Cerebral cortex (tissue), 2 donors: Measurements from ENCODE around the genes KERA and DCN.

GRCh38 chr12:89707435-89708426 lies 907 bp downstream of the ATP2B1 start:
- PRO-cap, 2 experiments: no peak in any of the 2 experiments

DNA sequence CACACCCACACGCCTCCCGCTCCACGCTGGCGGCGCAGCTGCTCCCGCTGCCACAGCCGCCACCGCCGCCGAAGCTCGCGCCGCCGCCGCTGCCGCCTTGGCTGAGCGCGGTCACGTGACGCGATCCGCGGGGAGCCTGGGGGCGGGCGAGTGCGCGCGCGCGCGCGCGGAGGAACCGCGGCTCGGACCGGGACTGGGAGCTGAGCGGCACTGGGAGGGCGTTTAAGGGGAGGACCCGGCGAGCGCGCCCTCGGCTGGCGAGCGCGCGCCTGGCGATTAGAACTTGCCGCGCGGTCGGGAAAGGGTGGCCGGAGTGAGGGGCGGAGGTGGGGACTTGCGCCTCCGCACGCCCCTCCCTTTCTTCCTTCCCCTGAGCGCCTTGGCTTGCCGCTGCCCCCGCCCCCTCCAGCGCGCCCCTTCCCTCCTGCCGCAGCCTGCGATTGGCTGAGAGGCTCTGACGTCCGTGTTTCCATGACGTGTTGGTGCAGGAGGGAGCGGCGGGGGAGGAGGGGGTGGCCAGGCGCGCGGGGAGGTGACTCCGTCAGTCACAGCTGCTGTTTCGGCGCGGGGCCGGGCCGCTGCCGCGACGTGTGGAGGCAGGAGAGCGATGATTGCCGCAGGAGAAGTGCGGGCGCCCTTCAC lies 730 bp upstream of the ATP2B1 start:
- PRO-cap, 2 experiments: peak in 2 of 2 experiments; most common plus-strand start position 163 of the sequence (in 1); most common minus-strand start position 64 of the sequence (in 1)

- PRO-cap, 2 experiments: no peak in any of the 2 experiments
Measured at GRCh38 chr12:90501798-90502154, 453.2 kb downstream of the CCER1 start.

- PRO-cap, 2 experiments: no peak in any of the 2 experiments
Measured at GRCh38 chr12:90980028-90980333, 24.8 kb downstream of the EPYC start.

GRCh38 chr12:91057719-91058304 lies at the start of gene KERA:
KERA (minus strand) TSS chr12:91058024.
- PRO-cap, 2 experiments: no peak in any of the 2 experiments

DNA sequence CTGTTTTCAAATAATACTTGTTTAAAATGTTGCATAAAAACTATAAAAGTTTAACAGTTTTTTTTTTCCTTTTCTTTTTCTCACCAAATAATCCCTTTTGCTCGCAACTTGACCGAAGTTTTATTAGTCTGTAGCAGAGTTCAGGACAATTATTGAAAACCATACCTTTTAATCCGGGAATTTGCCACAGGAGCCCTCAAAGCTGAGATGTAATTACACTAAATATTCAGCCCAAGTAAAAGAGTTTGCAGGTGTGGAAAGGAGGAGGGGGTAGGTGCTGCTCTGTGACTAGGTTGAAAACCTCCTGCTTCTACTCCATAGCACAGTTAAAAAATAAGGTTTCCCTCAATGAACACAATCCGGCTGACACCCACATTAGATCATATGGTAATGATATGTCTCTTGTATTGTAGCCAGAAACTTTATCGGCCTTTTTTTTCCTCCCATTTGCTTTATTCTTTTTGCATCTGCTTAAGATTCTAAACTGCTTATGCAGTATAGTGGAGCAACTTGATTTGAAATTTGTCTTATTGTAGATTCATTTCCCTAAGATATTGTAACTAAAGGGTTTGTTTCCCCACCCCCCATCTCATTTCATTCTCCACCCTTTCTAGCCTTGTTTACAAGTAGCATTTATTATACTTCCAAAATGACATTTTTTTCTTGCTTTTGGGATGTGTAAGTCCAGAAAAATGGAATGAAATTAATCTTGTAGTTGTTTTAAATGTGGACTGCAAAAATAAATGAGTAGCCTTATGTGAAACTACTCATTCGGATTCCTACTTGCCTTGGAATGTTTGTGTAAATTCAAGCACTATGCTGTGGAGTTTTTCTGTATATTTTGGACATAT lies at the start of gene DCN:
TSS of gene DCN (minus strand) at position 328 of the 851 bp plus-strand sequence.
- PRO-cap, 2 experiments: peak in 1 of 2 experiments; most common minus-strand start position 328 of the sequence (in 1)

- PRO-cap, 2 experiments: no peak in any of the 2 experiments
Measured at GRCh38 chr12:91327234-91327530, 144.6 kb upstream of the DCN start.

DNA sequence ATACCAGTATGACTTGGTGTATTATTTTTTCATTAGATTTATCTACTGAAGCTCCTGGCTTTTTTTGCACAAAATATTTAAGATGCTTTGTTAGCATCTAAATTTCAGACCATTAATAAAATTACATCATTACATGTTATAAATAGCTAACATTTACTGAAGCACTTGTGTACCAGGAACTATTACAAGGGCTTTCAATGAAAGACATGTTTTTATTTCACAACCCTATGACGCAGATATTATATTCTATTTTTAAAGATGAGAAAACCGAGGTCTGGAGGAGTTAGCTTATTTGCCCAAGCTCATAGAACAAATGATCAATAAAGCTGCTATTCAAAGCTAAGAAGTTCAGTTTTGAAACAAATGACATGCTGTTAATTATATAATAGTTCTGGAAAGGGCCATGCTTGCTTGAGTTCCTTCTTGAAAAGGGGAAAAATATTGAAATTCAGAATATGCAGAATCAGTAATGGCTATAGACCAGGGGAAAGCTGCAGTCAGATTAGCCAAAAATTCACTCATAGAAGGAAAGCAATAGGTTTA lies 420.5 kb upstream of the DCN start:
- PRO-cap, 2 experiments: no peak in any of the 2 experiments

DNA sequence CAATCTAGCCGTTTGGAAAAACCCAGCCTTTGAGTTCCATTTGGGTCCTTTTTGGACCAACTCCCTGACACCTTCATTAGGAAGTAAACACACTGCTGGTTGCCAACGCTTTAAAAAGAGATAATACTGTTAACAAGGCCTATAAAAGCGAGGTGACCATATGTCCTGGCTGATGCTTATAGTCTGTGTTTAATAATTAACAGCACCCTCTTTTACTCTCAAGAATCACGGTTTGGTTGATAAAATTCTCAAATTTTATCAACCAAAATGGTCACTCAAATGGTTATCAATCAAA lies 9.6 kb downstream of the BTG1 start:
- PRO-cap, 2 experiments: no peak in any of the 2 experiments

DNA sequence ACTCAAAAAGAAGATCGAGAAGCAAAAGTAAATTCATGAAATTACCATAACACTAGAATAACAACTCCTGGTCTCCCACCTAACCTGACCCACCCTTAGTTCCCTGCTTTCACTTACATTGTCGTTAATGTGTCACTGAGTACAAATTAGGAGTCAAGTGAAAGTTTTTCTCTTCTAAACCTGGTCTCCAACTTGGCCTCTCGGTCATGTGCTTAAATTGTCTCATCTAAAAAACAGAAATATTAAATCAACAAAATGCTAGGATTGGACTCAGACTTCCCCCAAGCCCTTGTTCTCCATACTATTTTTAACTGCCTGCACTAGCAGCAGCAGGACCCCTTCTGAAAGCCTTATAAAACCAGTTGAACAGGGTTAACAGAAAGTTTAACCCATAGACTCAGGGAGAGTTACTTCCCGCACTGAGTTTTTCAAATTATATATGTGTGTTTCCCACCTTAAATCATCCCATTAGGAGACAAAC lies 1.9 kb upstream of the BTG1 start:
- PRO-cap, 2 experiments: no peak in any of the 2 experiments

DNA sequence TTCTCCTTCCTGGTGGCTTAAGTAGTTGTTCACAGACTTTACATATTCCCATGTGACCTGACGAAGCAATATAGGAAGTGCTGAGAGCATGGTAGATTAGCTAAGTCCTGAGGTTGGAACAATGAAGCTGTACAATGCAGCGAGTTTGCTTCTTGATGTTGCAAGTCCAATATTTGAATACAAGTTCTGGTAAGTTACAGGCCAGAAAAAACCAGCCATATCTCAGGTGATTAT lies 72.8 kb upstream of the BTG1 start:
- PRO-cap, 2 experiments: no peak in any of the 2 experiments

GRCh38 chr12:92398918-92399372 lies 253.3 kb upstream of the BTG1 start:
- PRO-cap, 2 experiments: no peak in any of the 2 experiments

- PRO-cap, 2 experiments: no peak in any of the 2 experiments
Measured at GRCh38 chr12:92411775-92412176, 266.1 kb upstream of the BTG1 start.

- PRO-cap, 2 experiments: no peak in any of the 2 experiments
Measured at GRCh38 chr12:92445758-92446342, 256.9 kb upstream of the PLEKHG7 start.

GRCh38 chr12:92539154-92539835 lies 163.5 kb upstream of the PLEKHG7 start:
- PRO-cap, 2 experiments: no peak in any of the 2 experiments

GRCh38 chr12:92543781-92544306 lies 158.9 kb upstream of the PLEKHG7 start:
- PRO-cap, 2 experiments: no peak in any of the 2 experiments

GRCh38 chr12:92553357-92553819 lies 149.4 kb upstream of the PLEKHG7 start:
- PRO-cap, 2 experiments: no peak in any of the 2 experiments

- PRO-cap, 2 experiments: no peak in any of the 2 experiments
Measured at GRCh38 chr12:92778940-92779695, 76.3 kb downstream of the PLEKHG7 start.

- PRO-cap, 2 experiments: no peak in any of the 2 experiments
Measured at GRCh38 chr12:92819272-92819803, 109.8 kb downstream of the EEA1 start.

DNA sequence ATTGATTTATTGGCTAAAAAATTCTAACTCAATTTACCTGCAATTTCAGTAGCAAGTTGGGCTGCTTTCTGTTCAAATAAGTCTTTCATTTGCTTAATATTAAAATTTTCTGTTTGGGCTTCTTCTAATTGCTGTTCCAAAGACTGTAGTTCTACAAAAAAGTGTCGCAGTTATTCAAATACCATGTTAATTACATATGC lies 76.3 kb downstream of the EEA1 start:
- PRO-cap, 2 experiments: no peak in any of the 2 experiments